REH cell (cell line): ENCODE measurements around a stretch of chr9.

GRCh38 chr9:89923759-89924559 is 319.1 kb downstream of the GADD45G start:
- PRO-cap, result no peak

GRCh38 chr9:90808663-90809462 is 7.2 kb downstream of the SYK start:
- PRO-cap, result no peak

DNA sequence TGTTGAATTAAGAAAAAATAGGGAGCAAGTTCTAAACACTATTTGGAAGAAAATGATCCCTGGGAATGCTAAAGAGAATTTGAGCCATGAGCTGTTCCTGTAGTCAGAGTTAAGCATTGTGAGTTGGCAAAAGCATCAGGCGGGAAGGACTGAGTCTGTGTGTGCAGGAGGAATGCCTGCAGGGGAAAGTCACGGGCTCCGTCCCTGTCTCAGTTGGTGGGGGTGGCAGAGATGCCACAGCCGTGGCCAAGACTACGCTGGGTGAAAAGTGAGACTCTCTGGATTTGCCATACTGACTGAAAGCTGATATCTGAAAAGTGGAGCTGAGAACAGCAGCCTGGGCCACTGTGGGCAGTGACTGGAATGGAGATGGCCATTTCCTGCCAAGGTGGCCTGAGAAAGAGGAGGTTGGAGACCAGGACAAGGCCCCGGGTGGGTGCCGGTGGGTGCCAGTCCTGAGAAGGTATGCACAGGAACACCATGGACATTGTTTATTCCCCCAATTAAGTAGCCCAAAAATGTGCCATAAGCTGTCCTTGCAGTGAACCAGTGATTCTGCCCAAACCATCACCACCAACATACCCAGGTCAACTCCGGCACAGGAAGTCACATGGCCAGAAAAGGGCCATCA is 37.2 kb downstream of the SYK start:
- PRO-cap, result no peak

DNA sequence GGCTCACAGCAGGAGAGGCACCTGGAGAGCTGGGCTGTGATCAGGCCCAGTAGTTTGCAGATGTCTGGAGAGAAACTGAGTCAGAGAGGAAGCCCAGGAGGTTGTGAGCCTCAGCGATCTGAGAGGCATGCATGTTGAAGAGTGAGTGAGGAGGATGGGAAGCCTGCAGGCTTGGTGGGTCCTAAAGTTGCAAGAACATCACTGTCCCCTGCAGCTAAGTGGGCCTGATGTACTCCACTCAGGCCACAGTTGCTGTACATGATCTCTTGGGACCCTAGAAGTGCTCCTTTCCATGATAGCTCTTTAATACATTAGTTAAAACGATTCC is 52.6 kb downstream of the SYK start:
- PRO-cap, result no peak

GRCh38 chr9:90964947-90965702 is 163.5 kb downstream of the SYK start:
- PRO-cap, result unidirectional peak, minus-strand start at chr9:90965315

GRCh38 chr9:91036876-91037620 is 235.4 kb downstream of the SYK start:
- PRO-cap, result bidirectional peak, plus-strand start at chr9:91037435, minus-strand start at chr9:91037155

DNA sequence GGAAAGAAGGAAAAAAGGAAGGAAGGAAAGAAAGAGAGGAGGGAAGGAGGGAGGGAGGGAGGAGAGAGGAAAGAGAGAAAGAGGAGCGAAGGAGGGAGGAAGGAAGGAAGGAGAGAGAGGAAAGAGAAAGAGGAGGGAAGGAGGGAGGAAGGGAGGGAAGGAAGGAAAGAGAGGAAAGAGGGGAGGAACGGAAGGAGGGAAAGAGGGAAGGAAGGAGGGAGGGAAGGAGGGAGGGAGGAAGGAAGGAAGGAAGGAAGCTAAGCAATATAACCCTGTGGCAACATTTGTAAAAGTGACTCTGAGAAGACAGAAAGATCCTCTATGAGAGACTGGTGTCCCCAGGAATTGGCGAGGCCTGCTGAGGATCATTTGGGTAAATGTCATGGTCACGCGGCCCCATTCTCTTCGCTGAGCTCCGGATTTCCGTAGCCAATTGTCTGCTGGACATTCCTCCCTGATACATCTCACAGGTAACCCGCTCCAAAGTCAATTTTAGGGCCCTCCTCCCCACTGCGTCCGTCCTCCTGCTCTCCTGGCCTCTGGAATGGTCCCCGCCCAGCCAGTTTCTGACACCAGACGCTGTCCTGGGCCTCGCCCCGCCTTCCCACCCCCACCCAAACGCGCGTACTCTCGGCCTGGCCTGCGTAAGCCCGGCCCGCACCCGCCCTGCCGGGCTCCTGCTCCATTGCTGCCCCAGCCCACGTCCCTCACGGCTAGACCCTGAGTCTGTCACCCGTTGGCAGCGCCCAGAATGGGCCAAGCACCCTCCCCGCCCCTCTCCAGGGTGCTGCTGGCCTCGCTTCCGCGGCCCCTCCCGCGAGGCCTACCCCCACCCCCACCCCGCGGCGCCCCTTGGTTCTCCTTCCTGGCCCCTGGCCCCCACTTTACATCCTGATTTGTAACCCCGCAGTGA is 202.1 kb downstream of the AUH start:
- PRO-cap, result no peak

- PRO-cap, result no peak
Observed at GRCh38 chr9:91186917-91187258, 174.8 kb downstream of the AUH start.

DNA sequence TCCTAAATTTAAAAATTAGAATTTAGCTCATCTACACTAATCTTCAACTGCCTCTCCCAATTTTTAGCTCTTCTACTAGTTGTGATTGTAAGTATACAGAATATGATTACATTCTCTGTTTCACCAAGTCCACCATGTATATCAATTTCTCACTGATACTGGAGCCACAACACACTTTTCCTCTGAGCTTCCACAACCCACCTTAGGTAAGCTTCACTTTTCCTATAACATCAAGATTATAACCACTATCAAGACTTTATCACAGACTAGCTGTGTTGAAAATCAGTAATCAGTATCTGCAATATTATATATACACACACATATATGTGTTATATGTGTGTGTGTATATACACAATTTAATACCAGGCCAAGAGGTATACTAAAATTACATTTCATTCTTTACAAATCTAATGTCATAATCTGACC is 97.9 kb downstream of the AUH start:
- PRO-cap, result no peak

- PRO-cap, result no peak
Observed at GRCh38 chr9:91291050-91291720, 70.5 kb downstream of the AUH start.

- PRO-cap, result no peak
Observed at GRCh38 chr9:91403044-91403924, 20.3 kb downstream of the NFIL3 start.

DNA sequence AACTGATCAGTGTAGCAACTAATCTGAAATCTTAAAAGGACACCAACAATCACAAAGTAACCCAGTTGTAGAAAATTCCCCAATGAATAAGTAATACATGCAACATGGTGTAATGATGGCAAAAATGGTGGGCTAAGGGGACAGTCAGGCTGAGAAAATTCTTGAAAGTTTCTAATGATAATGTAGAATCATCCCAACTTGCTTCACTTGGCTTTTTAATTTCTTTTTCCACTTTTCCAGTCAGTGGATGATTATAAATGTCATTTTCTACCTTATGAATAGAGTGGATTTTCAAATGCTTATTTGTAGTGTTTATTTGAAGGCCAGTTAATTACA is 5.4 kb downstream of the NFIL3 start:
- PRO-cap, result no peak

DNA sequence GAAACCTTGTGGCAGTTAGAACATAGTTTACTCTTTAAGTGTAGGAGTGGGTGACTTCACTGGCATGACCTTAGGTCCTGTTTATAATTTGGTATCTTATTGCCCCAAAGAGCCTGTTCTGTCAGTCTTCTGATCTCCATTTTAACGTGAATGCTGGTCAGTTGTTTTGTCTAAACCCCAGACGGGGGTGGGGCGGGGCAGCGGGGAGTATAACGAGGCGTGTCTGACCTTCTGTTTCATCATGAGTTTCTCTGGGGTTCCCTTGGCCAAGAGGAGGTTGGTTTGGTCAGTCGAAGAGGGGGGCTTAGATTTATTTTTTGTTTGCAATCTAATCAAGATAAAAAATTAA is 77.1 kb upstream of the NFIL3 start:
- PRO-cap, result no peak

GRCh38 chr9:91800466-91800787 is 149.6 kb downstream of the ROR2 start:
- PRO-cap, result no peak

GRCh38 chr9:91857307-91857880 is 92.6 kb downstream of the ROR2 start:
- PRO-cap, result no peak

DNA sequence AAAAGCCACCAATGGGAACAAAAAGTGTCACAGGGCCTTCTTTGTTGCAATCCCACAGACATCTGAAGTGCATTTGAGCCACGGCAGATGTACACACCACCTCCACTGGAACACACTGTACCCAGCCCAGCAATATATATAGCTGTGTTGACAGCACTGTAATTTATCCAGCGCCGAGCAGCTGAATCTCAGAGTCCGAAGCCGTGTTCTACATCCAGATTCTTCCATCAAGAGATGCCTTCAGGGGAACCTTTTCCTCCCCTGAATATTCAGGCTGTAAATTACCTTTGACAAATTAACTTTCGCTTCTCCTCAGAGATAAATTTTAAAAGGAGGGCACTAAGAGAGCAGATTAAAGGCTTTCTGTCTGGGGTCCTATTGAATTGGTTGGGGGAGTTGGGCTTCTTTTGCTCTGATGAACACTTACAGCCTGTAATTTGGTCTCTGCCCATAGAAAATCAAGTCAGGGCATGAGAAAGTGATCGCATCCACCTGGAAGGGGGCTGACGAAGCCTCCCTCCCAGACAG is 76.4 kb downstream of the ROR2 start:
- PRO-cap, result no peak

- PRO-cap, result no peak
Observed at GRCh38 chr9:92031043-92031469, 81.0 kb upstream of the ROR2 start.

DNA sequence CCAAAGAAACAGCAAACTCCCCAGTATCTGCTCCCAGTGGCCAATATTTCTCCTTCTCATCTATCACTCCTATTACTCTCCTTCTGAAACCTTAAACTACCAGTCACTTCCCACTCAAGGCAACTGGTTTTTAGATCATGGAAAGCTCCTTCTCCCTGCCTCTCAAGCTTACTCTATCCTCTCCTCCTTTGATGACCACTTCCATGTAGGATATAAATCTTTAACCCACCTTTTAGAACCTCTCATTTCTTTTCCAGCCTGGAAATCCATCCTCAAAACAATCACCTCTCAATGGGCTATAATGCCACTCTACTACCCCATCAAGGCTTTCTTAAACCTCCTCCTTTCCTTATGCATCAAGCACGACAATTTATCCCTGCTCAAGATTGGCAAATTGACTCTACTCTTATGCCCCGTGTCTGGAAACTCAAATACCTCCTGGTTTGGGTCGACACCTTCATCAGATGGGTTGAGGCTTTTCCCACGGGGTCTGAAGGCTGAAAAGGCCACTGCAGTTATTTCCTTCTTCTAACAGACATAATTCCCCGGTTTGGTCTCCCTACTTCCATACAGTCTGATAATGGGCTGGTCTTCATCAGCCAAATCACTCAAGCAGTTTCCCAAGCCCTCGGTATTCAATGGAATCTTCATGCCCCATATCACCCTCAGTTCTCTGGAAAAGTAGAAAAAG is 38.7 kb downstream of the SPTLC1 start:
- PRO-cap, result no peak

GRCh38 chr9:92086703-92087271 is 28.4 kb downstream of the SPTLC1 start:
- PRO-cap, result no peak

GRCh38 chr9:92310457-92310839 is 14.7 kb downstream of the NOL8 start:
- PRO-cap, result no peak